NALM6 (cell line): ENCODE results near the genes SHC1, ADAM15, TRIM46, PKLR and YY1AP1.

DNA sequence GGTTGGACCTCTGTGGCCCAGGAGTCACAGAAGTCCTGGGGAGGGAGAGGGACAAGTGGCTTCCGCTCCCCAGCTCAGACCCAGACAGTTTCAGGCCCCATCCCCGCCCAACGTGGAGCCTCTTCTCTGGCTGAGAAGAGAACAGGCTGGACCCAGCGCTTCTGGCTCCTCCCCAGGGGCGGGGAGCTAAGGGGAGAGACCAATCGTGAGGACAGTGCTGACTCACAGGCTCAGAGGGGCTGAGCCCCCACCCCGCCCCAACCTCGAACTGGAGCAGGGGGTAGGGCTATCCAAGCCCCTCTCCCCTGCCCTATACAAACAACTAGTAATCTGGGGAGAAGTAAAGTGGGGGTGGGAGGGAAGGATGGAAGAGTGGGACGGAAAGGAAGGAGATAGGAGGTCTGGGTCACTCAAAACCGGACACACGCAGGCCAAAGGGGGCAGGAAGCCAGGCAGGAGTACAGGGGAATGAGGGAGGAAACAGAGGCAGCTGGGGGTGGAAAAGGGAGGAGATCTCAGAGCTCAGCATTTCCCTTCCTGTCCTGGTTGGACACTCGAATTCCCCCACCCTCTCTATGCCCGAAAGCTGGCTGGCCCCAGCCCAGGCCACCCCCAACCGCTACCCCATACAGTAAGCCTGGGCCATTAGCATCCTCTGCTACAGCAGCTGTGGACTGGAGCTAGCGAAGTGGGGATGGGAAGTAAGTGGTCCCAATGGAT is at the start of gene SHC1:
SHC1 (minus strand) TSS at position 128 of the 720 bp plus-strand sequence.
- PRO-cap, result no peak

DNA sequence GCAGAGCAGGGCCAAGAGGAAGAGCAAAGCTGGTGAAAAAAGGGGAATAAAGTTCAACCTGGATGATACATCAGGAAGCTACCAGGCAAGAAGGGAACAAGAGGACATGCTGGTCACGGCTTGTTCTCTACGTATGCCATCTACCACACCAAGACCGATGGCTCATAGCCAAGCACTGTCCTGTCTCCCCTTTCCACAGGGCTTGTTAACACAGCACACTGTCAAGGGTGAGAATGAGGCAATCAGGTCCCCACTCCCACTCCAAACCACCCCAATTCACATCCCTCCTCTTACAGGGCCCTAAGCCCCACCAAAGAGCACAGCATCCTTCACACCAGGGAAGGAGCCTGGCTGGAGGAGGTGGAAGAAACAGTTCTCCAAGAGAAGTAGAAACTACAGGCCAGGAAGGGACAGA is 800 bp upstream of the SHC1 start:
- PRO-cap, result no peak

DNA sequence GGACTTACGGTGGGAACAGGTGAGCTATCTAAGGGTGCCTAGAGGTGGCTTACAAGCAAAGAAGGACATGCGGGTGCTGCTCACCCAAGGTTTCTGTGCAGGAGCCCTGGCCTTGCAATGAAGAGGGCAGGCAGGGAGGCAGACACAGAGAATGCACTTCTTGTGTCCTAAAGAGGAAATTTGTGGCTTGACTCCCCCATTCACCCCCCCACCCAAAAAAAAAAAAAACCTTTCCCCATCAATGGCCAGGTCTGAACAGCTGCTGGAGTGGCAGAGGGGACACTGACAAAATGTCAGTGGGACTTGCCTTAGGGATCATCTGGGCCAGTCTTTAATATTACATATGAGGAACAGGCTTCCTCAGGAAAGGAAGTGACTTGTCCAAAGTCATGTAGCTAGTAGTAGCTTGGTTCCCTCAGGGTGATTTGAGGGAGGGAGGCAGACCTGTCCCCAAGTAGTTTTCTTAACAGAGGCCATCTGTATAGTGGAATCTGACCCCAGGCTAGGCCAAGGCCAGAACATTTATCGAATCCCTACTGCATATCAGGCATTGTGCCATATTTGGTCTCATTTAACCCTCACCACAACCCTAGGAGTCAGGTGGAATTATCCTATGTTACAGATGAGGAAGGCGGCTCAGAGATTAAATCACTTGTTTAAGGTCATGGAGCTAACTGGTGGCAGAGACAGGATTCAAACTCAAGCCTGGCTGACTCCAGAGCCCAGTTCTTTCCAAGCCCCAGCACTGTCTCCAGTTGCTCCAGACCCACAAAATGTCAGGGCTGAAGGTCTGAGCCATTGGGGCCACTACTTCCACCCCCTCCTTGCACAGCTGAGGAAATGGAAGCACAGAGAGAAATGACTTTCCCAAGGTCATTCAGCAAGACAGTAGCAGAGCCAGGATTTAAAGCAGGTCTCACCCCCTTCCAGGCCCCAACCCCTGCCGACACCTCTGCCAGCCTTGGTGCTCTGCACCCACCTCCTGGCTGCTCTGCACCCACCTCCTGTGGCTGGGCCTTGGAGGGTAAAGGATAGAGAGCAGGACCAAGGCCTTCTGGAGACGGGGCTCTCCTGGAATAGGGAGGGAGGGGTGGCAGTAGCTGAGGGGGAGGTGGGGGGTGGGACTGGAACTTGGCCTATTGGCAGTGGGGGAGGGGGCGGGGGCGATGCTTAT is 10.4 kb downstream of the ZBTB7B start:
- PRO-cap, result no peak

GRCh38 chr1:155050782-155051552 is at the start of gene ADAM15:
TSS of gene ADAM15 (plus strand) at chr1:155051316.
- PRO-cap, result bidirectional peak, plus-strand start at chr1:155051351, minus-strand start at chr1:155051157

DNA sequence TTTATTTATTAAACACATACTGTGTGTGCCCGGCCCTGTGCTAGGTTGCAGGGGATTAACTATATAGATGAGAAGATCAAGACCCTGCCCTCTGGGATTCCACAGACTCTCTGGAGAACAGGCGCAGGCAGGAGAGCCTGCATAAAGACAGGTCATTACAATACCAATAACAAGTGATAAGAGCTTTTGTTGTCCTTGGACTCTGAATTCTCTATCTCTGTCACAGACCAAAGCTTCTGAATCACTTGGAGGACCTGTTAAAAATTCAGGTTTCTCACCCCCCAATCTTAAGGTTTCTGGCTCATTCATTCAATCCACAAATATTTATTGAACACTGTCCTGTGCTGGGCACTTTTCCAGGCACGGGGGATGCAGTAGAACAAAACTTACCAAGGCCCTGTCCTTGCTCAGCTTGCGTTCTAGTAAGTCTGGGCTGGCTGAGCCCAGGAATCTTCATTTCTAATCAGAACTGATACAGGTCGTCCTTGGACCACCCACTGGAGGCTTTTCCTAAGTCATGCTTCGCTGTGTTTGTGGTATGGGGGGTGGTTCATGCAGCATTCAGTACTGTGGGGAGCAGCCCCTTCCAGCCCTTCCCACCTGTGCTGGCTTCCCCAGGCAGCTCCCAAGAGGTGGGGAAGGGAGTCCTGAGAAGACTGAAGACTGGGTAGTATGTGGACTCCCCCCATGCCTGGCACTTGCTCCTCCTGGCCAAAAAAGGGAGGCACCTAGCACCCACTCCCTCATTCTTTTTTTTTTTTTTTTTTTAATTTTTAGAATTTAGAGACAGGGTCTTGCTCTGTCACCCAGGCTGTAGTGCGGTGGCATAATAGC is 1.5 kb downstream of the EFNA4 start:
- PRO-cap, result no peak

DNA sequence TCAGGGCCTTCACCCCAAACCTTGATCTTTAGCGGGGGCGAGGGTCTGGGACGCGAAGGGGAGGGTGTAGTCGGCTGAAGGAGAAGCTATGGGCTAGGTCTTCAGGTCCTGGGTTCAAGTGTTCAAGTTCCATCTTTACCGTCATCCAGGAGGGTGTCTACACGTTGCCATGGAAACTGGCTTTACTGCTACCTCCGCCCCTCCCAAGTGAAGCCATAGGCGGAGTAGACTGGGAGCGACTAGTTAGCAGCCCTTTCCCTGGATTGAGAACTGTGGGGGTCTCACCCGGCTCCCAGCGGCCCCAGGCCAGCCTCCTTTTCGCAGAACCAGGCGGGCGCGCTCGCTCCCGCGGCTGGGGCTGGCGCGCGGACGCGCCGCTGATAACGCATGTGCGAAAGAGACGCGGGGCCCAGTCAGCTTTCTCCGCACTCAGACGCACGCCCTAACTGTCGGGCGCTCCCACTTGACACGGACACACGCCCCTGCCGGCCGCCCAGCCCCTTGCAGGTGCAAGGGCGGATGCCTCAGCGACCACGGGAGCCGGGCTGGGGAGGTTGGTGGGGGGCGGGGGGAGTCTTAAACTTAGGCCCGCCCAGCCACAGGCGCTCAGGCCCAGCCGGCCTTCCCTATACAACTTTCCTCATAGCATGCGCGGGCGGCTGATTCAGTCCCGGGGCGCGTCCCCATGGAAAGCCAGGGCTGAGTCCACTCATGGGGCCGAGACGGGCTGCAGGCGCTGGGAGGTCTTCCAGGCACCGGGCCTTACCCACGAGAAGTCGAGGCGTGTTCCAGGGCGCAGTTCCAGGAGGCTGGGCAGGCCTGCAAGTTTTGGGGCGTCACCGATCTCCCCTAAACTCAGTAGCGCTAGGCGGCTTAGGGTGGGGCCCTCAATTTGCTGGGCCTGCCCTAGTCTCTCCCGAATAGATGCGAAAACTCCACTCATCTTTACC is 7.4 kb downstream of the EFNA4 start:
- PRO-cap, result bidirectional peak, plus-strand start at position 380 of the sequence, minus-strand start at position 354 of the sequence; unidirectional peak, plus-strand start at position 687 of the sequence

DNA sequence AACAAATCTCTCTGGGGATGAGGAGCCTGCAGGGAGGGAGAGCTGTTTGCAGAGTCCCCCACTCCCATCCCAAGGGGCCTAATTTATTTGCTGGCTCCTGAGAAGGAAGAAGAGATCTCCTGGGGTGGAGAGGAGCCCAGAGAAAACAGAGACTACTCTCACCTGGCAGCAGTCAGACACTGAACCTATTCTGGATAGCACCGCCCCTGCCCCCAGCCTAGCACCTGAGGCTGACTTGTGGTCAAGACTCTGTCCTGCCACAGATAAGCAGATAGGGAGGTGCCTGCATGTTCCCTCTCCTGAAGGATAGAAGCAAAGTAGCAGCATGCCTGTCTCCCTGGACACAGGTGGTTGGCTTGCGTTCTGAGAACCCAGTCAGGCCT is 1.4 kb upstream of the EFNA3 start:
- PRO-cap, result no peak

GRCh38 chr1:155092186-155092490 is 13.5 kb downstream of the EFNA3 start:
- PRO-cap, result no peak

GRCh38 chr1:155103357-155103789 is 24.3 kb upstream of the EFNA1 start:
- PRO-cap, result no peak

DNA sequence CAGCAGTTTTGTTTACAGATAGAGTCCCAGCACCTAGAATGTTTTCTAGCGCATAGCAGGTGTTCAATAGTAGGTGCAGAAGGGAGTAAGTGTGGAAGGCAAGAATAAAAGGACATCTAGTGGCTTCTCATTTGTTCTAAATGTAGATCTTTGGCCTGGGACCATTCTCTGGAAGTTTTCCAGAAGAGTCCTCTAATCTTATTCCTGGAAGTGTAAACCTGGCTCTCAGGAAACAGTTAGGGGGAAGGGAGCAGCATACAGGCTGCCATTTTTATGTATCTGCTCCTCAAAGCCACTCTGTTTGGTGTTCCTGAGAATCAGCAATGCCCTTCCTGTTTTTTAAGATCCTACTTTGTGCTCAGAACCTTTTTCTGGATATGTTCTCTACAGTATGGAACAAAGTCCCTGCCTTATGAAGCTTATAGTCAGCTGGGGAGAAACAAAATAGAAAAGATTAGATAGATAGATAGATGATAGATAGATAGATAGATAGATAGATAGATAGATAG is 22.8 kb upstream of the EFNA1 start:
- PRO-cap, result no peak

DNA sequence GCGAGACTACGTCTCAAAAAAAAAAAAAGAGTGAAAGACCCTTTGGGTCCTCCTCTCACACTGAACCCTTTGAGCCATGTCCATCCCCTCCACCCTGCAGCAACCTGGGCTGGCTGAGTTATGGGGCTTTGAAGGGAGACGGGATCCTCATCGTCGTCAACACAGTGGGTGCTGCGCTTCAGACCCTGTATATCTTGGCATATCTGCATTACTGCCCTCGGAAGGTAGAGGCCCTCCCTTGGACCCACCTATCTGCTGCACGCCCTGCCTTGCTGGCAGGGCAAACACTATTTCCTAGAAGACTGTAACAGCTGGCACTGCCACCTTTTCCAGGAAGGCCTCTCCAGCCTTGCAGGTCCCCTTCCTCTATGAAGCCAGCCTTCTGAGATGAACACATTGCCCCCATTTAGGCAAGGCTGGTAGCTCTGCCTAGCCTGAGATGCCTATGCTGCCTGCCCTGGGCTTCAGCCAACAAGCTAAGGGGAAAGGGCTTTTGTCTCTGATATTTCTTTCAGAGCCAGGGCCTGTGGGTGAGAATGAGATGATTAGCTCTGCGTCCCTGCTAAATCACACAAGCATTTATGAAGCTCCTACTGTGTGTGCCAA is 1.2 kb downstream of the SLC50A1 start:
- PRO-cap, result unidirectional peak, minus-strand start at position 201 of the sequence

DNA sequence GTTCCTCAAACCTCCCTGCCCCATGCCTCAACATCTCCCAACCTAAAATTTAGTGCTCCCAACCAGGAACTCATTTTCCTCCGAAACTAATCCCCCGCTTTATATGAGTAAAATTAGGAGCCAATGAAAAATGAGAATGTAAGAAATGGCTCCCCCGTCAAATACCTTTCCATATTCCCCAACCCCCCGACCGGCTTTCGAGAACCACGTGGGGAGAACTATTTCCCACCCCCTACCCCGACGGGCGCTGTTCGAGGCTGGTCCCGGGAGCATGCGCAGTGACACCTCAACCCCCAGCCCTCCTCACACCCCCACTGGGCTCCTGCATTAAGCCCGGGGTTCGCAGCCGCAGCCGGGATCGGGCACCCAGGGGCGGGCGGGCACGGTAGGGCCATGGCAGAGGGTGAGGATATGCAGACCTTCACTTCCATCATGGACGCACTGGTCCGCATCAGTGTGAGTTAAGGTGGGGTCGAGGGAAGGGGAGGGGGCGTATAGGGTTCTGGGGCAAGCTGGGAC is at the start of gene TRIM46:
TRIM46 (plus strand) TSS at position 276 of the 519 bp plus-strand sequence.
- PRO-cap, result no peak

DNA sequence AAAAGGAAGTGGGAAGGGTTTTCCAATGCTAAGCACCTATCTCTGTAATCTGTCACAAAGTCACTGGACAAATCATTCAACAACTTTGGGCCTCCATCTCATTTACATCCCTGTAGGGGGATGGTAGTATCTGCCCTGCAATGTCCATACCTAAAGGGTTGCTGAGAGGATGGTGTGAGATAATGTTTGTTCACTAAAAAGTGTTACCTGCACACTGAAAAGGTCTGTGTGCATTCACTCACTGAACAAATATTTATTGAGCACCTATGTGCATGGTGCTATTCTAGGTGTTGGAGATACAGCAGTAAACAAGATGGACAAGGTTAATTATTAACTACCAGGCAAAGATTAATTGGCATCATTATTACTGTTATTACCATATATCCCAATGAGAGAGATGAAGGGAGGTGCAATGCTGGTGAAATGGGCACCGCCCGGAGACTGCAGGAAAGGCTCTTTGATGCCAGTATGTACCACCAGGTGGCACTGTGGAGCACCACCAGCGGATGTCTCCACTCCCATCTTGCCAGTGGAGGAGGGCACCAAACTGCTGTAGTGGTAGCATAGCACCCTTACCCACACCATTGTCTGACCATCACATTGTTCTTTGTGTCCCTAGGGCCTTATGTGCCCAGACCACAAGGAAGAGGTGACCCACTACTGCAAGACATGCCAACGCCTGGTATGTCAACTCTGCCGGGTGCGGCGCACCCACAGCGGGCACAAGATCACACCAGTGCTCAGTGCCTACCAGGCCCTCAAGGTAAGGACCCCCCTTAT is 2.9 kb downstream of the TRIM46 start:
- PRO-cap, result no peak

DNA sequence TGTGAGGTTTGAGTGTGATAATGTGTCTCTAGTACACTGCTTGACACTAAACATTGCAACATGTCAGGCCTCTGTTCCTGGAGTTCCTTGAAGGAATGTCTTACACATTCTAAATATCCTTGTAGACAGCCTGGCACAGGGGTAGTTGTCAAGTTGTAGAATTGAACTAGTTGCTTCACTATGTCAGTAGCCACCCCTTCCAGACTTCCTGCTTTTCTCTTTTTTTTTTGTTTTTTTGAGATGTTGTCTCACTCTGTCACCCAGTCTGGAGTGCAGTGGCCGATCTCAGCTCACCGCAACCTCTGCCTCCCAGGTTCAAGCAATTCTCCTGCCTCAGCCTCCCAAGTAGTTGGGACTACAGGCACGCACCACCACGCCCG is 11.7 kb downstream of the MTX1 start:
- PRO-cap, result no peak

- PRO-cap, result no peak
Observed at GRCh38 chr1:155220600-155221009, 12.1 kb downstream of the MTX1 start.

DNA sequence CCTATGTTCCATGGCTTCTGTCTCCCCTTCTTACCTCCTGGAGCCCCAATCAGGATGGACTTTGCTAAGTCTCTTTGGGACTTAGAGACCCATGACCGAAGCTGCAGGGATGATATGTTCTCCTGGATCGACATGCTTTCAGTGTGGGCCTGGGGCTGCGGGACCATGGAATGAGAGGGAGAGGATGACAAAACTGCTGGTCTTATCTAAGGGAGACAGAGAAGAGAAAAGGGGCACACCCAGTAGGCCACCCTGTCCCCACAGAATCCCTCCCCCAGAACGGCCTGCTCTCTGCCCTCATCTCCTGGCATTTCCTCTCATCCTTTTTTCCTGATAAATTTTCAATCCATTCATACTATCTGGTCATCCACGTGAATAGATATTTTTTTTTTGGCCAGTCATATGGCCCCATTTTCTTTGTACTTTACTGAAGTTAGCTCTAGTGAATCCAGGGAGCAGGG is at the start of gene PKLR:
PKLR (minus strand) TSS at position 177 of the 461 bp plus-strand sequence.
- PRO-cap, result no peak

DNA sequence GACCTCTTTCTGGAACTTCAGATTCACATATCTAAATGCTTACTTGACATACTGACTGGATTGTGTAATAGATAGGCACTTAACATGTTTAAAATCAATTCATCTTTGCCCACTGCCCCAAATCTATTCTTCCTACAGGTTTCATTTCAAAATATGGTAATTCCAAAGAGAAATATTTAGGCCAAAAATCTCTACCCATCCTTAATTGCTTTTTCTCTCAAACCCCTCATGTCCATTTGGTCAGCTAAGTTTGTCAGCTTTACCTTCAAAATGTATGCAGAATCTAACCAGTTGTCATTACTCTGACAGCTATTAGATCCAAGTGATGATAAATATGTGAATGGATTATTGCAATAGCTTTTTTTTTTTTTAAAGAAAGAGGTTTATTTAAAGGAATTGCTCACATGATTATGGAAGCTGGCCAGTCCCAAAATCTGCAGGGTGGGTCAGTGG is 34.5 kb downstream of the ASH1L start:
- PRO-cap, result no peak

GRCh38 chr1:155687737-155688884 is at the start of gene YY1AP1:
TSS of gene YY1AP1 (minus strand) at chr1:155688774.
- PRO-cap, result unidirectional peak, plus-strand start at chr1:155688093; bidirectional peak, plus-strand start at chr1:155688315, minus-strand start at chr1:155688319; bidirectional peak, plus-strand start at chr1:155688822, minus-strand start at chr1:155688774

DNA sequence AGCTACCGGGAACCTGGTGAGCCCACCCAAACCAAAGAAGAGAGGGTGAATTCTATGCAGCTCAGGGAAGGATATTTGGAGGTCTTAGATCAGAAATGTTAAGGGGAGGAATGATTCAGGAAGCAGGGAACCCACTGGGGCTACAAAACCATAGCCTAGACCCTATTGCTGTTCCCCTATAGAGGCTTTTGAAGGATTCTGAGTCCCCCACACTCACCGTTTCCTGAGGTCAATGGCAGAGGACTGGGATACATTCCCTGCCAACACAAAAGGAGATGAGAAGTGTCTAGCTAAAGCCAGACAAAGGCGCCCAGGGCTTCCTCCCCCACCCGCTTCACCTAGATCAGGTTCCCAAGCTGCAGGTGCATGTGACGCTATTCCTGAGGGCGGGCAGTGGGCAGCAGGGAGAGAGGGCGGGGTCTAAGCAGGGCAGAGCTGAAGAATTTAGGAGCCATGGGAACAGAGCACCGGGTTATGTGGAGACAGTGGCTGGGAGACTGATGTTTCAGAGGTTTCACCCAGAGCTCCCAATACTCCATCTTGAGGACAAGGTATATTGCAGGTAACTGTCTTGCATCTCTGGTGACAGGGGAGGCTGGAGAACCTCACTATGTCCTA is 5.9 kb upstream of the ARHGEF2 start:
- PRO-cap, result no peak

- PRO-cap, result no peak
Observed at GRCh38 chr1:156019768-156020490, 822 bp downstream of the SSR2 start.